Cardiac septum (tissue), 1 donor: ENCODE measurements around the gene SCP2D1.

GRCh38 chr20:18795465-18795728, 18.2 kb upstream of the SCP2D1 start:
- PRO-cap = no peak

DNA sequence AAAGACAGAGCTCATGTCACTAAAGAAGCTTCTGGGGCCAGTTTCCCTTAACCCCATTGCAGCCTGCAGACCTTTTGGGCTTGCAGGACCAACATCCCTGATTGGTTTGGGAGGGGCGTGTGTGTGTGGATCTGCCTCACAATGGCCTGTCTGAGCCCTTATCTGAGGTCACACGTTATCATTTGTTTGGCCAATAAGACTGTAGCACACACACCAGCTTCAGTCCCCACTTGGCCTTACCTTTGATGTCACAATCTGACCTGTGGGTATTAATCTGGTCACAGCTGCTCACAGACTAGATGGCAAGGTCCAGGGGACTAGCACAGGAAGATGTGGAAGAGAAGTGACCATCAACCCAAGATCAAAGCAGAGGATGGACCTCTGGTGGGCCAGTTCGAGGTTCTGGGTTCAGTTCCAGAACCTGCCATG, at the start of gene SCP2D1:
SCP2D1 (plus strand) TSS at position 298 of the 429 bp plus-strand sequence.
- PRO-cap = no peak

DNA sequence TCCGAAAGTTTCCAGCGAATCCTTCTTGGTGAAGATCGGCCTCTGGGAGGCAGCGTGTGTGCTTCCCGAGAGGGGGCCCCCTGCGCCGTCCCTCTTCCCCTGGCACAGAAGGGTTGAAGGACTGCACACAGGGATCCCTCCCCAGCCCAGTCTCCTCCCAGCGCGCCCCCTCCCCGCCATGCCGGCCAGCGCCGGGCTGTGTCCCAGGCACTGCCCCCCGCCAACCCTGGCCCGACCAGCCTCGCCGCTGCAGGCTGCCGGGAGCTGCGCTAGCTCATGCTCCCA, 522 bp upstream of the SLC24A3 start:
- PRO-cap = no peak

DNA sequence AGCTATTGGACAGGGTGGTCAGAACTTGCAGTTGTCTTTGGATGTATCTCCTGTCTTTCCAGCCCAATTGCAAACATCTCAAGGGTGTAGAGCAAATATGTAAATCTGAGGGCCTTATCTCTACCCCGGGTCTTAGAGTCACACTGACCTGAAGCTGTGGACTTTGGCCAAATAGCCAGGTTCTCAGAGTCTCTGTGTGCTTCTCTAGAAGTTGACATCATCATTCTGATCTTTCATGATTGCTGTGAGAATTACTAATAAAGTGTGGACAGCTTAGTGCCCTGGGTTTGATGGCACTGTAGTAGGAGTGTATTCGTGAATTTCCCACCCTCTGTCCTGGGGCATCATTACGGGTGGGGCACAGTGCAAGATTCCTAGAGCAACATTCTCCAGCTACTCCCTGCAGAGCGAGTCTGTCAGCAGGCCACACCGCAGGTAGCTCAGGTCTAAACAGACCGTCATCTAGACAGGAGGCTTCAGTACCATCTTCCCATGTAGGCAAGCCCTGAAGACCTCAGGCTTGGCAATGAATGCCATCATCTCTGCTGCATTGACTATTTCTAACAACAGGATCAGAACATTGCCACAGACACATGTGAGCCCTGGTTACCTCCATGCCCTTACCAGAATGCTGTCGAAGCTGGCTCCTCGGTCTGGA, 71.2 kb downstream of the SLC24A3 start:
- PRO-cap = no peak

GRCh38 chr20:19332875-19333777, 120.7 kb downstream of the SLC24A3 start:
- PRO-cap = no peak

DNA sequence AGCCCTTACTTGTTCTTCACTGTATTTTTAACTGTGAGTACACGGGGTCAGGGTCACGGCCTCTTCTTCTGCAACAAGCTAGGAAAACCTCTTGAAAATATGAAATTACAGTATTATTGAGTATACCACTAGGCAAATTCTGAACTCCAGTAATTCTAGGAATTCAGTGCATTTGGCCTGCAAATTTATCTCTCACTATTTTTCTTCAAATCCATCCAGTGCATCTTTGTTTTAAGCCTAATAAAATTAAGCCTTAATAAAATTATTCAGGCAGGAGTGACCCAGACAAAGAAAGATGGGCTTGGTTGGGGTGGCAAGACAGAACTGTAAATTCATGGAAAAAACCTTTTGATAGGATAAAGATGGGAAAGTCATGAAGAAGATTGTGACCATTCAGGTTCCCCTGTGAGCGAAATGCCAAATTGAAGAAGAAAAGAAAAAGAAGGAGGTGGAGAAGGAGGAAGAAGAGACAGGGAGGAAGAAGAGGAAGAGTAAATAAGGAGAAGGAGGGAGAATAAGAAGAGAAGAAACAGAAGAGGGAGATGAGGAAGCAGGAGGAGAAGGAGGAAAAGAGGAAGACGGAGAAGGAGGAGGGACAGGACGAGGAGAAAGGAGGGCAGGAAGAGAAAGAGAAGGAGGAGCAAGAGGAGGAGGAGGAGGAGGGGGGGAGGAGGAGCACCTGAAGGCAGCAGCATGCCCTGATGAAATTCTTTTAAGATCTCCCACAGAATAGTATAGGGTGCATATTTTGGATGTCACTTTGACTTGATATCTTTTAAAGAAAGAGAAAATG, 199.7 kb downstream of the SLC24A3 start:
- PRO-cap = no peak

DNA sequence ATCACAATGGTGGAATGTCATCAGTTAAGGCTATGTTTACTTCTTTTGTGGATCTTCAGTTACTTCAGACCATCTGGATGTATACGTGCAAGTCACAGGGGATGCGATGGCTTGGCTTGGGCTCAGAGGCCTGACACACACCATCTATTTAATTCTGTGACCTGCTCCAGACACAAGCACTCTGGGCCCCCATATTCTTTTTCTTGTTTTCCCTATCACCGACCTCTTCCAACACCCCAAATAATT, 1.5 kb upstream of the RIN2 start:
- PRO-cap = no peak

- PRO-cap = bidirectional peak, plus-strand start at chr20:19774797, minus-strand start at chr20:19774704
Measured at GRCh38 chr20:19774597-19774896, 16.5 kb downstream of the RIN2 start.

- PRO-cap = no peak
Measured at GRCh38 chr20:19915019-19915974, 101.9 kb upstream of the NAA20 start.

- PRO-cap = bidirectional peak, plus-strand start at chr20:19935110, minus-strand start at chr20:19934938
Measured at GRCh38 chr20:19934699-19935629, 82.2 kb upstream of the NAA20 start.

DNA sequence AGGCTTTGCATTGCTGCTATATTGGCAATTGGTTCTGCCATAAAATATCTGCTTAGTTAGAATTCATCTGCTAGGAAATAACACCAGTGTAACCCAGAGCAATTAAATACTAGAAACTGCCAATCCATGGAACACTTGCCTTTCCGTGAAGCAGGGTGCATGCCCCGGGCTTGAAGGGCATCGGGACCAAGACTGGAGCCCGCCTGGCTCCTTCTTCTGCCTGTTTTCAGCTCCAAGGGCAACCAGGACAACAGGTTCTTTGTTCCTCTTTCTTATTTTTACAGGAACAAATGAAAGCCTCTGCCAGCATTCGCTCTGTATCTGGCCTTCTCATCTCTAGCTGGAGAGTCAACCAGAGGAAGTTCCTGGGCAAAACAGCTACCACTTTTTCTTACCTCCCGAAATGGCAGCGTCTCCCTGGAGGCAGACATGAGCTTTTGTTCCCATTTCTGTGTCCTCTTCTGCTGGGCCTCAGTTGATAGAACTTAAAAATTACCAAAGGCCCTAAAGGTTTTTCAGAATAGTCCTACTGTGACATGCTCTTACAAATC, 74.2 kb upstream of the NAA20 start:
- PRO-cap = no peak

DNA sequence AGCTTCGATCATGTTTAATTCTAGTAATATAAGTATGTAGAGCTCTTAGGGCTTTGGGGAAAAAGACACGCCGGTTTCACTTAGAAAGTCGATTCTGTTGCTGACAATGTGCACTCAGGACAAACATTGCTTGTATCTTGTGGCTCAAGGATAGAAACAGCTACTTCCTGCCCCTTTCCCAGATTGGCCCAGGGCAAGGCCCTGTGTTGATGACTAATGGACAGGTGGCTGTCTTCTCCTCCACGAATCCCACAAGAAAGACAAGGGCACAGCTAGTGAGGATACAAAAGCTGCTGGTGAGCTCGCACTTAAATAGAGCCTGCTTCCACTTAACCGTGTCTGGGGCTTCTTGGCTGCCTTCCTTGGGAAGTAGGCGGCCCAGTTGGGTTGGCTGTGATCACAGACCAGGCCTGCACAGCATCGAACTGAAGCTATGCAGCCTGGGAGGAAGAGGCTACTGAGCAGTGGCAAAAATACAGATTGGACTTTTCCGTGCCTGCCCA, 23.3 kb upstream of the NAA20 start:
- PRO-cap = unidirectional peak, minus-strand start at position 341 of the sequence

DNA sequence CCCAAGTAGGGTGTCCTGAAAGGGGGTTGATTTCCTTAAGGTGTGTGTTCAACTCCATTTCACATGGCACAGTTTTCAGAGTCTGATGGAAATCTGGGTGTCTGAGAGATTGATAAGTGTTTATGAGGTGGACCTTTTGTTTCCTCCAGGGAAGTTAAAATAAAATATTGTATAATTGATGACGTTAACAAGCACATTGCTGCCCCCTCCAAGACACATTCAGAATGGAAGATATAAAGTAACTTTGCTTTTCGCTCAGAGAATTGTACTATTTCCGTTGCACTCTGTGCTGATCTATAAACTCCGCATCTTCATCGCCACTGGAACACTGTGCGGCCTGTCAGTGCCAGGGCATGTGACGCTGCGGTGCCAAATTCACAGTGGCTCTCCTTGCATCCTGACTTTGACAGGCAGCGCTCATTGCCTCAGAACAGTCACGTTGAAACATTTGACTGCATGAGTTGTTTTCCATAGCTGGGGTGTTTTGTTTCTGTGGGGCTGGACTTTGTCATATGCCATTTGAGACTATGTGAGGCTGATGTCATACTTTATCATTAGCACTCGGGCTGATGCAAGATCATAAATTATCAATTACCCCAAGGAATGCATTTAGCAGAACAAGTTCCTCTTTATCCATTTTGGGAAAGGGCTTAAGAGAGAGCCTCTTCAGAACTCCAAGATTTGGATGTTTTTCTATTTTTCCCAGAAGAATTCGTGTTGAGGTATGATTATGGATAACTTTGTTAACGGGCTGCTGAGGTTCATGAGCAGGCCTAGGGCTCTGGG, 32.7 kb downstream of the CFAP61 start:
- PRO-cap = bidirectional peak, plus-strand start at position 636 of the sequence, minus-strand start at position 322 of the sequence

DNA sequence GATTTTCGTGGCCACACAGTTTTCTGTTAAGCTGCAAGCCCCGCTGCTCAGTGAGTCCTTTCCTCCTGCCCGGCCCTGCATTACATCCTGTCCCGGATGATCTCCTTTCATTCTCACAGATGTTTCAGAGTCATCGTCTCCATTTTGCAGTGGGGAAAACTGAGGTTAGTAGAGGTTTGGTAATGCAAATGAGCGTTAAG, 155.5 kb downstream of the CFAP61 start:
- PRO-cap = no peak

- PRO-cap = no peak
Measured at GRCh38 chr20:20276964-20277782, 90.7 kb upstream of the INSM1 start.

GRCh38 chr20:20473251-20474325, 105.7 kb downstream of the INSM1 start:
- PRO-cap = no peak

DNA sequence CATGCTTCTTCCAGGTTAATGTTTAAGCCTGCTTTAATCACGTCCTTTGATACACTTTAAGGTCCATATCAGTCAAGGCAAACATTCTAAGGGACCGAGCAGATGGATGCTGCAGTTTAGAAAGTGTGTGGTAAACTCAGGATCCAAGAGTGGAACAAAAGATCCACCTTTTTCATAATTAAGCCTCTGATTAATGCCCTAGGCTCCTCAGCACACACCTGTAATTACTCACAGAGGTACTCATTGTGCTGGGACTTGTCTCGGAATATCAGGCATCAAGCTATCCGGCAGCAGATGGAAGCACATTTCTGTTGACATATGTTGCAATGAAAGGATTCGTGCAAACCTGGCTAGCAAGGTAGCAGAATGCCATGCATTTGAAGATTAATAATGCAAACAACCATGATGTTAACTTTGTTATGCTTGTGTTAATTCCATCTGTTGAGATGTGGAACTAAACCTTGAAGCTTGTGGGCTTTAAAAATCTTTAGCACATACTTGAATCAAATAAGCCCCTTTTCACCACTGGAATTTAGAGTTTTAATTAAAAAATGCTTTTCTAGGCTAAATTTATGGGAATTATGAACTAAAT, 163.8 kb downstream of the RALGAPA2 start:
- PRO-cap = no peak

DNA sequence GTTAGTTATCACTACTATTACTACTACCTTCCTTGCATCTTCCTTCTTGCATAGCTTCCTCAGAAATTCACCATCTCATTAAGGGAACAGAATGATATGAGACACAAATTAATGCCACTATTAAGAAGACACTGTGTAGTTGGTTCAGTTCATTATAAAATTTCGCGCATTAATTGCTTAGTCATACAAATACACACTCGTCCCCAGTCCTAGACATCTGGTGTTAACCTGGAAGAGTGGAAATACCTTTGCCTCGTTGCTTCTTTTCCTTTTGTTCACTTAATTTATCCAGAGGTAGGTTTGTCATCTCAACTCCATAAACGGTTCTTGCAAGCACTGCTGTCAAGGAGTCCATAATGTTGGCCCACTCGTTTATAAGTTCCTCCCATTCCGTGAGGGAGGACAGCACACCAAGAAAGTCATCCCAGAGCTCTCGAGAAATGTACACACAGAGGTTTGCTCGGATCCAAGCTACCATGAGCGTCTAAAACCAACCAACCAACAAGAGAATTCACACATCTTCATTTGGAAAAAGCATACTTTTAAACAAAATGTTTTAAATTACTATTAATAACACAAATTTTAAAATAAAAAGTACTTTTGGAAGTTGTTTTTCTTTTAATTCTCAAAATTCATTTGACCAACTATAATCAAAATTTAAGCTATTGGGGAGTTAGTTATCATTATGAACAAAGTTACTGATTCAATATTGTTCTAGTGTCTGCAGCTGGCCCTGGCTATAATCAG, 107.3 kb downstream of the RALGAPA2 start:
- PRO-cap = no peak

DNA sequence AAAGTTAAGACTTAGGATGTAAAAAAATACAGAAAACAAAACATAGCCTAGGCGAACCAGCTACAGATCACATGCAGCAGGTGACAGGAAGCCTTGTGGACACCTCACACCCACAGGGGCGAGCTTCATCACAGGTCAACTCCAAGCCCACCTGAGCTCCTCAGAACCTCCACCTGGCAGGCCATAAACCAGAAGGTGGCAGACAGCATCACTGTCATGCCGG, 1.1 kb downstream of the RALGAPA2 start:
- PRO-cap = no peak

GRCh38 chr20:20743272-20744193, 31.1 kb upstream of the RALGAPA2 start:
- PRO-cap = bidirectional peak, plus-strand start at chr20:20744122, minus-strand start at chr20:20743918